Myometrial cell (primary cell): Measurements from ENCODE around the genes TMTC4 and METTL21C.

DNA sequence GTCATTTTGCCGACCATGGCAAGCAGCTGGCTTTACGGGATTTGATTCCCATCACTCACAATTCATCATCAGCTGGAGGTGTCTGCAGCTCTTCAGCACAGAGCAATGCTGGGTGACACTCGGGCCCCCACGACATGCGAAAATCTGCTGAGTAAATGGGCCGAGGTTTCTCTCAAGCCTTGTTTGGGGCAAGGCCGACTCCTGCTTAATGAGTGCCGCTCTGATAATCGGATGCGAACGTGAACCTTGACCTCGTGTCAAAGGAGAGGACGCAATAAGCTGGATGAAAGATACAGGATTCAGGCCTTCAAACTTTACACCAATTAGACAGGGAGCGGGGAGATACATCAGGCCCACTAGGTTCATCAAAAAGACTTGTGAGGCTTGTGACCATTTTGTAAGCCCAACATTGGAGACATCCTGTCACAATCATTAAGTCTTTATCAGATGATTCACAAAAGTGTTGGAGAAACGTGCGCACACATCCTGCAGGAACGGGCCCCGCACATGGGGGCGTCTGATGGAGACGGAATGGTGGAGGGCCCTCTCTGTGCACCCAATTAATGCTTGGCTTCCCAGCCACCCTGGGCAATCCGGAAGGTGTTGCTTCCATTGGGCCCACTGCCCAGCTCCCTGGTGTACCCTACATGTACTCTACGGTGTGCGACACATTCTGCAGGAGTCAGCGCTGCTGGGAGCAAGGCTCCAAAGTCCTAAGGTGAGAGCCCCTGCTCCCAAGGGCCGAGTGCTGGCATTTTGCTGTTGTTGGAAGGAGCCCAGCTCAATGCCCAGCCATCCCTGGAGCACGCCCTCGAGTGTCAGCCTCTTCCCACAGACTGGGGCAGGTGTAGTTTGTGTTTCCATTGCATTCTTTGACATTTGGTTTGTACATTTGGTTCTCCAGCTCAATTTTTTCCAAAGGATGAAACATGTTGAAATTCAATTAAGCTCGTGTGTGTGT is 64.9 kb downstream of the GGACT start:
- RAMPAGE, long total RNA = no peak

DNA sequence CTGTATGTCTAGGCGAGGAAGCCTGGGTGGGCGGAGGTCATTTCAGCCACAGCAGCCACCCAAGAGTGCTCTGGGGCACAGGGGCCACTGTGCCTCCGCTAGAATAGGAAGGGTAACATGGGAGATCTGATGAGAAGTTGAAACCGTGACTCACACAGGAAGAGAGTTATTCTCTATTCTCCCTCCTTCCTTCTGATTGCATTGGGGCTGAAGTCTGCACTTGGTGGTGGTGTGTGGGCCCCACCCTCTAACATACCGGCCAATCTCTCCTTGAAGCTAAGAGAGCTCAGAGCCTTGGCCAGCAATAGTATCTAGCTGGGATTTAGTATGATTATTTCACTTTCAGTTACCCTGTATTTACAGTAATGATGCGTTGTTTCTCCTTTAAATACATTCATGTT is 20.3 kb upstream of the GGACT start:
- RAMPAGE, long total RNA = no peak

GRCh38 chr13:100673754-100674304 is 766 bp downstream of the TMTC4 start:
- RAMPAGE, long total RNA = no peak

DNA sequence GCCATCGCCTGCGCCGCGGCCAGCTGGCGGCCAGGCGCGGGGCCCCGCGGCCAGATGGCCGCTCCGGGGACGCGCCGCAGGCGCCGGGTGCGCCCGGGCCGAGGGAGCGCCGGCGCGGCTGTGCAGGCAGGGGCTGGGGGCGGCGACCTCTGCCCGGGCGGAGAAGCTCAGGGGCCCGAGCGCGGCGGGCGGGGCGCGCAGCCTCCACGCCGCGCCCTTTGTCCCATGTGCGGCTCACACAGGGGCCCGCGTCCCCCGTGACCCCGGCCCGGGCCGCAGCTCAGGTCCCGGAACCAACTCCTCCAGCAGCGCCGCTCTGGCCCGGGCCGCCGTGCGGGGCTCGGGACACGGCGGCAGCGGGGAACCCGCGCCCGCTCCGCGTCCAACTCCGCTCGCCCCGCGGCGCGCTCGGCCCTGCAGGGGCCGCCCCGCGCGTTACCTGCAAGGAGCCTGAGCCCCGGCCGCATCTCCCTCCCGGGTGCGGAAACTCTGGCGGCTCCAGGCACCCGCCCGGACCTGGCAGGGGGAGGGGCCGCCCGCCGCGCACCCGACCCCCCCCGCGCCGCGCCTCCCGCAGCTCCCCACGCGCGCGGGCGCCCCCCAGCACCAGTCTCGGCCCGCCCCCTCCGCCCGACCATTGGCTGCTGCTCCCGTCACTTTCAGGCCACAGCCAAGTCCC is at the start of gene TMTC4:
TMTC4 (minus strand) TSS at position 491 of the 679 bp plus-strand sequence.
- RAMPAGE, long total RNA = no peak

DNA sequence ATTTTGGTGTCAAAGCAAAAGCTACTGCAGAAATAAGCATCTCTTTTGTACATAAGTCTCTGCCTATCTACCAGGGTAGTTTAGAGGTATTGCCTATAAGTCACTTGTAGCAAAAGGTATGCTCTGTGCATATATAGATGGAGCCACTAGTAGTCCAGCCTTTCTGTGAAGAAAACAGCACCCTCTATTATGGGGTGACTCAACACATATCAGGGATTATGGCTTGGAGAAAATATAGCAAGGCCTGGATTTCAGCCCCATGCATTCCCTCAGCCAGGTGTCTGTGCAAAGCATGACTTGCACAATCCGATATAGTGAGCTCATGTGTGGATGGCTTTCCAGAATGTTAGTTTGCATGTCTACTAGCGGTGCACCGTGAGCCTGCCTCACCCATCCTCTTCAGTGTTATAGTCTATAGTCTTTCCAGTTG is 13.4 kb upstream of the NALCN start:
- RAMPAGE, long total RNA = no peak

DNA sequence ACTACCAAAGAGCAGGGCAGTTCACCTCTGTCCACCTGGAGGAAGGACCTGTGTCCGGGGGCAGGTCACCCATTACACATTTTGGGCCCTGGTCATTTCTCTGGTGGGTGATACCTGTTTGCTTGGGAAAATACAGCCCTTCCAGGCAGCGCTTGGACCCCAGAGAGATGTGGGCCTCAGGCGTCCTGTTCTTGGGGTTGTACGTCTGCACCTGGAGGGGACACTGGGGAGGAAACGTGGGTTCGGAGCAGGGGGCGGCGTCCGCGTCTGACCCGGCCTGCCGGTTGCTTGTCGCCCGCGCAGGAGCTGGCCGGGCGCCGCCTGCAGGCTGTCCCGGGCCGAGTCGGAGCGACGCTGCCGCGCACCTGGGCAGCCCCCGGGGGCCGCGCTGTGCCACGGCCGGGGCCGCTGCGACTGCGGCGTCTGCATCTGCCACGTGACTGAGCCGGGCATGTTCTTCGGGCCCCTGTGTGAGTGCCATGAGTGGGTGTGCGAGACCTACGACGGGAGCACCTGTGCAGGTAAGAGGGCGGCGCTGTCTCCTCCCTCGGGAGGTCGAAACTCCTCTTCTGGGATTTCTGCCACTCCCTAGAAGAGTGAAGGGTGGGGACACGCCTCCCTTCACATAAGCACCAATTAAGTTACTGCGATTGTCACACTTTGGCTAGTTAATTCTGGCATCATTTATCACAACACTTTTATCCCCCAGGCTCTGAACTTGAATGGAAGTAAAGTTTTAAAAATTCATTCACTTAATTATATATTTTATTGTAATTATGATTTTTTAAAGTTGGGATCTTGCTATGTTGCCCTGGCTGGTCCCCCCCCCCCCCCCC is 1.3 kb downstream of the ITGBL1 start:
- RAMPAGE, long total RNA = no peak

DNA sequence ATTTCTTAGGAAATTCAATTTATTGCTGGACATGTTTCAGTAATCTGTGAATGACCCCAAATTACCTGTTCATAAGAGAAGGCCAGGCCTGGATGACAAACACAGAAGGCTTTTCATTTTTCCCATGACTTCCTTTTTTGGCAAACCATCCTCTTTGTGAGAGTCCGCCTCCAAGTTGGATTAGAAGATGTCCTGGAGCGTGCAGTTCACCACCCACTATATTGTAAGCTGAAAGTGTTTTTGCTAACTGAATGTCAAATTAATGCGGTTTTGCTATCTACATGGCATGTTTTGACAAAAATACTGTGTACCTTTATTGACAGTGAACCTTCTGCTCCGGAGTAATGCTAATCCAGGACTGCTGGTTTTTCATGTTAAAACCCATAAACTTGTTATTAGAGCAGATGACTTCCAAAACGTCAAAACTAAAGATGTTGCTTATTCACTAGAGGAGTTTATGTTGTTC is 70.8 kb downstream of the ITGBL1 start:
- RAMPAGE, long total RNA = no peak

- RAMPAGE, long total RNA = no peak
Measured at GRCh38 chr13:102011351-102011978, 94.7 kb upstream of the FGF14 start.

DNA sequence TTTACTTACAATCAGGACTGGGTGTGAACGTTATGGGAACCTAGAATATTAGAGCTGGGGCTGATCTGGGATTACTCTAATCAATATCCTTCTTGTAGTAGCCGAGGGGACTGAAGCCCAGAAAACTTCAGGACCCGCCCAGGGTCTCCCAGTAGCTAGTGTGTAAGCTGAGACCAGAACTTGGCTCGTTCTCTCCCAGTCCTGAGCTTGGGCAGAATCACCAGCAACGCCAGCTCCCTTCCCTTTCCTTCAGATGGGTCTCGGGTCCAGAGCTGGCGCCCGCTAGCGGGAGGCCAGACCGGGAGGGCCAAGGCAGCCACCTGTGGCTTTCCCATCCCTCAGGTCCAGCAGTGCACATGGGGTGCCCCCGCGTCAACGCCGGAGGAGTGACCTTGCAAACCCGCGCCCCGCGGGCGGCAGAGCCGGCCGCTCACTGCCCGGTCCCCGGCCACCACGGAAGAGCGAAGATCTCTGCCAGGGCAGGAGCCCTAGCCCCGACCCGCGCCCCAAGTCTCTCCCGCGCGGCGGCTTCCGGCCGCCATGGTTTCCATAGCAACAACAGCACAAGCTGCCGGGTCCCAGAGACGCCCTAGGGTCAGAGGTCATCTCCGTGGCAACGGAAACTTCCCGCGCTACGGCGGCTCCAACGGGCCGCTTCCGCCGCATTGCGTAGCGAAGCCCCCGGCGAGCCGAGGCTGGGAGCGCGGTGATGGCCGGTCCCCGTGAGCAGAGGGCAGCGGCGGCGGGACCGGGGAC is 202.6 kb upstream of the TPP2 start:
- RAMPAGE, long total RNA = no peak

DNA sequence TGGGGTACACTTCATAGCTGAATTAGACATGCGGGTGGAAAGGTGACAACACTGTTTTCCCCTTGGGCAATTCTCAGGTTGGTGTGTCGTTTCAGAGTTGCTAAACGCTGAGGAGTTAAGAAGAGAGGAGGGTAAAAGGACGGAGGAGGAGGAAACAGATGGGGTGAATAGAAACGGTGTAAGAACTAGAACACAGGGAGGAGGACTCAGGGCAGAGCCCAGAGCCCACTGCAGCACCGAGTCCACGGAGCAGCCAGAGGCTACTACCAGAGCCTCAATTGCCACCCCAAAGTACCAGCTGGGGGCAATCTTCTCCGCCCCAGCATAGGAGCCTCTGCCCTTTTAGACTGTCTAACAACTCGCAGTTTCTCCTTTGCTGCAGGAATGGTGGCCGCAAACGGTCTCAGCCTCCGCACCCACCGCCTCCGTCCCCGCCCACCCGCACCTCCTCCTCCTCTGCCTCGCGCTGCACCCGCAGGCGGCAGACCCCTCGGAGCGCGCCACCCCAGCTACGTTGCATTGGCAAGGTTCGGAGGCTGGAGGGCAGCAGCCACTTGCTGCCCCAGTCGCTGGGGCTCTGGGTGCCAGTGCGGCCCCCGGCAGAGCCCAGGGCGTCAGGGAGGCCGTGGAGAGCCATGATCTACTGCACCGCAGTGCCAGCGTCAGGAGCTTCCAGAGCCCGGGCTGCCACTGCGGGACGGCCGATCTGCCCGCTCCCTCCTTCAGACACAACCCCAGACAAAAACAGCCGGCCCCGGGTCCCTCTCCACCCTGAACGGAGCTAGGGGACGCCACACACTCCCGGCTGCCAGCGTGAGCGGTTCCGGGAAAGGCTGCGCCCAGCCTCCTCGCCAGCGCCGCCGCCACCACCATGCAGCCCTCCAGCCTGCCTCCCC is 196.9 kb upstream of the TPP2 start:
- RAMPAGE, long total RNA = no peak

- RAMPAGE, long total RNA = no peak
Measured at GRCh38 chr13:102694925-102695309, at the start of gene METTL21C. Gene METTL21C, minus strand, starts transcription at chr13:102695044.

- RAMPAGE, long total RNA = no peak
Measured at GRCh38 chr13:102800119-102800873, 1.4 kb downstream of the BIVM start.

DNA sequence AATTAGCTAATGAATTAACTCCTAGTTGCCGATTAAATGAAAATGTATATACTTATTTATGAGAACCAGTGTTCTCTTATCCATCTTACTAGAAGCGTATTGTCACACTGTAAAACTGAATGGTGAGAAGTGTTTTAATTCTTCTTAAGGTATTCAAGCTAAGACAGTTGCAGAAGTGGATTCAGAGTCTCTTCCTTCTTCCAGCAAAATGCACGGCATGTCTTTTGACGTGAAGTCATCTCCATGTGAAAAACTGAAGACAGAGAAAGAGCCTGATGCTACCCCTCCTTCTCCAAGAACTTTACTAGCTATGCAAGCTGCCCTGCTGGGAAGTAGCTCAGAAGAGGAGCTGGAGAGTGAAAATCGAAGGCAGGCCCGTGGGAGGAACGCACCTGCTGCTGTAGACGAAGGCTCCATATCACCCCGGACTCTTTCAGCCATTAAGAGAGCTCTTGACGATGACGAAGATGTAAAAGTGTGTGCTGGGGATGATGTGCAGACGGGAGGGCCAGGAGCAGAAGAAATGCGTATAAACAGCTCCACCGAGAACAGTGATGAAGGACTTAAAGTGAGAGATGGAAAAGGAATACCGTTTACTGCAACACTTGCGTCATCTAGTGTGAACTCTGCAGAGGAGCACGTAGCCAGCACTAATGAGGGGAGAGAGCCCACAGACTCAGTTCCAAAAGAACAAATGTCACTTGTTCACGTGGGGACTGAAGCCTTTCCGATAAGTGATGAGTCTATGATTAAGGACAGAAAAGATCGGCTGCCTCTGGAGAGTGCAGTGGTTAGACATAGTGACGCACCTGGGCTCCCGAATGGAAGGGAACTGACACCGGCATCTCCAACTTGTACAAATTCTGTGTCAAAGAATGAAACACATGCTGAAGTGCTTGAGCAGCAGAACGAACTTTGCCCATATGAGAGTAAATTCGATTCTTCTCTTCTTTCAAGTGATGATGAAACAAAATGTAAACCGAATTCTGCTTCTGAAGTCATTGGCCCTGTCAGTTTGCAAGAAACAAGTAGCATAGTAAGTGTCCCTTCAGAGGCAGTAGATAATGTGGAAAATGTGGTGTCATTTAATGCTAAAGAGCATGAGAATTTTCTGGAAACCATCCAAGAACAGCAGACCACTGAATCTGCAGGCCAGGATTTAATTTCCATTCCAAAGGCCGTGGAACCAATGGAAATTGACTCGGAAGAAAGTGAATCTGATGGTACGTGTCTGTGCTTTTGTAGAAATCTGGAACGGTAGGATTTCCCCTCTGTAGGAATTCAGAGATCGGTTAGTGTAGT is 16.5 kb downstream of the ERCC5 start:
- RAMPAGE, long total RNA = no peak

DNA sequence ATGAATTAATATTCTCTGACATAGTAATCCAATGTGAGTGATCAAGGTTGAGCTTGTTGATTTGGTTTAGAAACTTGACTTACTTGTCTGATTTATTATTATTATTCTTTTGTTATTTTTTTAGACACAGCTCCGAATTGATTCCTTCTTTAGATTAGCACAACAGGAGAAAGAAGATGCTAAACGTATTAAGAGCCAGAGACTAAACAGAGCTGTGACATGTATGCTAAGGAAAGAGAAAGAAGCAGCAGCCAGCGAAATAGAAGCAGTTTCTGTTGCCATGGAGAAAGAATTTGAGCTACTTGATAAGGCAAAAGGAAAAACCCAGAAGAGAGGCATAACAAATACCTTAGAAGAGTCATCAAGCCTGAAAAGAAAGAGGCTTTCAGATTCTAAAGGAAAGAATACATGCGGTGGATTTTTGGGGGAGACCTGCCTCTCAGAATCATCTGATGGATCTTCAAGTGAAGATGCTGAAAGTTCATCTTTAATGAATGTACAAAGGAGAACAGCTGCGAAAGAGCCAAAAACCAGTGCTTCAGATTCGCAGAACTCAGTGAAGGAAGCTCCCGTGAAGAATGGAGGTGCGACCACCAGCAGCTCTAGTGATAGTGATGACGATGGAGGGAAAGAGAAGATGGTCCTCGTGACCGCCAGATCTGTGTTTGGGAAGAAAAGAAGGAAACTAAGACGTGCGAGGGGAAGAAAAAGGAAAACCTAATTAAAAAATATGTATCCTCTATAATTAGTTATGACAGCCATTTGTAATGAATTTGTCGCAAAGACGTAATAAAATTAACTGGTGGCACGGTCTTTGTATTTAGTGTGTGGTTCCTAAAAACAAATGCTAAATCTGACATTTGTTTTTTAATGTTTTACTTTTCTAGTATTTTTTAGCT is 29.6 kb downstream of the ERCC5 start:
- RAMPAGE, long total RNA = no peak

GRCh38 chr13:104571515-104571844 is 894.4 kb upstream of the DAOA start:
- RAMPAGE, long total RNA = no peak

- RAMPAGE, long total RNA = no peak
Measured at GRCh38 chr13:106087250-106087536, 448.3 kb downstream of the EFNB2 start.

- RAMPAGE, long total RNA = no peak
Measured at GRCh38 chr13:106184848-106185347, 350.6 kb downstream of the EFNB2 start.

- RAMPAGE, long total RNA = no peak
Measured at GRCh38 chr13:106376229-106376786, 159.2 kb downstream of the EFNB2 start.

- RAMPAGE, long total RNA = no peak
Measured at GRCh38 chr13:106507877-106508376, 27.5 kb downstream of the EFNB2 start.

DNA sequence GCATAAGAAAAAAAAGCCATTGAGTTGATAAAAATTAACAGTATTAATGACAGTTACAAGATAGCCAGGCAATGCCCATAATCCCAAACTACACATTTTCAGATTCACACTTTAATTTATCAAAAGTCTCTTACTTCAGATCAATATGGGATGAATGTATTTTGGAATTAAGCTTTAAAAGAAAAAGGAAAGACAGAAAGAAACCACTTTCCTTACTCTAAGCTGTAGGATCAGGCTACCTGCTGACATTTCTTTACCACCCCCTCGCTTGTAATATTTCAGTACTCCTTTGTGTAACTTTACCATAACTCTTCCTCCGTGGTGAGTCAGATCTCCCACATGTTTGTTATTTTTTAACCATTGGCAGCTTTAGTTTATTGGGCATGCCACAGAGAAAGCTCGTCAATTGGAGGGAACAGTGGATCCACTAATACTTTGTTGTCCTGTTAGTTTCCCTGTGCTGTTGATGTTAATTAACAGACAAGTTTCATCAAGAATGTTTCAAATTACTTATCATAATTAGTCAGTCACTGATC is 22.6 kb downstream of the EFNB2 start:
- RAMPAGE, long total RNA = no peak